GM12891 (cell line): Measurements from ENCODE around the genes SHTN1, VAX1 and RAB11FIP2.

- RRBS: no CpG with 5 or more reads among the region's 31 CpGs
Measured at GRCh38 chr10:116787836-116788441, 45.6 kb upstream of the HSPA12A start.

DNA sequence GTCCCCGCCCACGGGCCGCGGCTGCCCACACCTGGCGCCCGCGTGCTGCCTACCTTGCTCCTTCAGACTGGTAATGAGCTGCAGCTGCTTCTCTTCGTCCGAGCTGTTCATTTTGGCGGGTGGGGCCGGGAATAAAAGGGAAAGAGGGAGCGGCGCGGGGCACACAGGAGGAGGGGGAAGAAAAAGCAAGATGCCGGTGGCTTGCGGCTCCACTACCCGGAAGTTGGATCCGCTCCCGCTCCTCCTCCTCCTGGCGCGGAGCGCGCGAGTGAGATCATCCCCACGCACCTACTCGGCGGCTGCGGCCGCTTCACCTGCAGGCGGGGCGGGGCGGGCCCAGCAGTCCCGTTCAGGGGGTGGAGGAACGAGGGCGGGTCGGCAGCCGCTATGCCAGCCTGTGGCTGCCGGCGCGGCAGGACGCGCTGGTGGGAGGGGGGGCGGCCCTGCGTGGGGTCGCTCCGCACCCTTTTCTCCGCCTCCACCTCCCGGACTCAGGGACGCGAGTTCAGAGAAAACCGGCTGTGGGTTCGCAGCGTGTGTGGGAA, at the start of gene SHTN1:
TSS of gene SHTN1 (minus strand) at position 219 of the 545 bp plus-strand sequence.
- RRBS: 4% methylated on average over 14 of the region's 53 CpGs

- RRBS: no CpG with 5 or more reads among the region's 41 CpGs
Measured at GRCh38 chr10:117138217-117138743, at the start of gene VAX1. VAX1 (minus strand) TSS chr10:117138270.

DNA sequence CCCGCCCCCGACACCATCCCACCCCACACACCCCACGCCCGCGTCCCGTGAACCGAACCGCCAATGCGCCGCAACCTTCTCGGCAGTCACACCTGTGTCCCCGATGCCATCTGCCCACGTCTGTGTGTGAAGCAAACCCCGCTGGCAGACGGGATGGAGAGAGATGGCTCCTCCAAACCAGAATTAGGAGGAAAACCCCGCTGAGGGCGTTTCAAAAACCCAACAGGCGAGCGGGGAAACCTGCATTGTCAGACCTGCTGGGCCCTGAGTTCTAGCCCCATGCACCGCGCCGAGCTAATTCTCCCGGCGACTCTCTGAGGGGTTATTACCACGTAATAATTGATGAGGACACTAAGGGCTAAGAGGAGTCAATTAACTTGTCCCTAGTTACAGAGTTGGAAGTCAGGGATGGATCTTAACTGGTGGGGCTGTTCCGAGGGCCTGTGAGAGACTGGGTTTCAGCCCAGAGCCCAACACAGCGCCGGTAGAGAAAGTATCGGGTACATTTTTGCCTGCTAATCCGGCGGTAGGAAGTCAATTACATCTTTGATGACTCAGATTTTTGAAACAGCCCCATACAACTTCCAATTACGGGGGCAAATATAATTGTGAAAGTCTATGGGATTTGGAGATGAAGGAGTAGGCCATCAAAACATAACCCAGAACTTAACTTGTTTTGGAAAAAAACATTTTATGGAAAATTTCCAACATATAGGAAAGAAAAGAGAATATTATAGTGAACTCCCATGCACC, 28.3 kb upstream of the KCNK18 start:
- RRBS: no CpG with 5 or more reads among the region's 32 CpGs

GRCh38 chr10:117248813-117249158, 7.9 kb downstream of the SLC18A2 start:
- RRBS: no CpG with 5 or more reads among the region's 6 CpGs

GRCh38 chr10:117285175-117285444, 44.2 kb downstream of the SLC18A2 start:
- RRBS: no CpG with 5 or more reads among the region's 3 CpGs

DNA sequence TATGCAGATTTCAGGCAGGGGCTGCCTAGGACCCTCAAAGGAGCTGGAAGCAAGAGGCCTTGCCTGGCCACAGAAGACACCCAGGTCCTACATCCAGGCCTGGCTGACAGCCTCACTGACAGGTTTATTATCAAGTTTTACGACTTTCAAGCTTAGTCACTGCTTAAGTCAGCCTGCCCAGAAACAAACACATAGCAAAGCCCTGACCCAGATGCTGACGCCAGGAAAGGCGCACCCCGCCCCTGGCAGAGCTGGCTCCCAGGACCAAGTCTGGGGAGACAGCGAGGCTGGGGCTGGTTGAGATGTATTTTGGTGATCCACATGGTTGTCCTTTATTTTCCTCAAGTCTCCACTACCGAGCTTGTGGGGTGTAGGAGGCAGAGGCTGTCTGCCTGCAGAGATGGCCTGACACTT, 80.7 kb upstream of the EMX2 start:
- RRBS: no CpG with 5 or more reads among the region's 6 CpGs

DNA sequence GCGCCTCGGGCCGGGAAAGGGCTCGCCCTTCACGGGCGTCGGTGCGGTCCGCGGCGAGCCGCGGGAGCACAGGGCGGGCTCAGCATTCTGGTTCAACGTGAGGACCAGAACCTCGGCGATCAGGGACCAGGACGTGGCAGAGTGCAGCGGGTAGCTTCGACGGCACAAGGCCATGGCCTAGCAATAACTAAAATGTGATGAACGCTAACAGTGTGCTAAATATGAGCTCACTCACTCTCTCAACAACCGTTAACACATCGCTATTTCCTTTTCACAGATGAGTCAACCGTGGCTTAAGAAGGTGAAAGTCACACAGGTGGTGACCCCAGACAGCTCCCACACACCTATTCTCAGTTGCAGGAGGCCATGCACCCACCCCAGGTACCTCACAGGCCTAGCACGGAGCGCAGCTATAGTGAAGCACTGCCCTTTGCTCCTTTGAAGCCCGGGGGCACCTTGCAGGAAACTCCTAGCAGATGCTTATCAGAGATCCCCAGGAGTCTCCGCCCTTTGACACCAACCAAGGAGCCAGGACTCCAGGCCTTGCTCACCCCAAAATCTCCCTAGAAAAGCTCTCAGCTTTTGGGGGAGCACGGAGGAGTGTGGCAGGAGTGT, 4.4 kb upstream of the EMX2 start:
- RRBS: 32% methylated on average over 3 of the region's 30 CpGs

GRCh38 chr10:117546601-117547330, 4.2 kb downstream of the EMX2 start:
- RRBS: 16% methylated on average over 3 of the region's 36 CpGs

- RRBS: 6% methylated on average over 6 of the region's 33 CpGs
Measured at GRCh38 chr10:117551310-117551902, 8.9 kb downstream of the EMX2 start.

GRCh38 chr10:117553177-117554195, 10.9 kb downstream of the EMX2 start:
- RRBS: 16% methylated on average over 14 of the region's 83 CpGs

- RRBS: 1% methylated on average over 16 of the region's 72 CpGs
Measured at GRCh38 chr10:118046534-118047175, at the start of gene RAB11FIP2. RAB11FIP2 (minus strand) TSS chr10:118046941.

DNA sequence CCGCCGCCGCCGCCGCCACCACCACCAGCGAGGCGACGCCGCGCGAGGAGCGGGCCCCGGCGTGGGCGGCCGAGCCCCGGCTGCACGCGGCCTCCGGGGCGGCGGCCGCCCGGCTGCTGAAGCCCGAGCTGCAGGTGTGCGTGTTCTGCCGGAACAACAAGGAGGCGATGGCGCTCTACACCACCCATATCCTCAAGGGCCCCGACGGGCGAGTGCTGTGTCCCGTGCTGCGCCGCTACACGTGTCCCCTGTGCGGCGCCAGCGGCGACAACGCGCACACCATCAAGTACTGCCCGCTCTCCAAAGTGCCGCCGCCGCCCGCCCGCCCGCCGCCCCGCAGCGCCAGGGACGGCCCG, 768 bp downstream of the NANOS1 start:
- RRBS: no CpG with 5 or more reads among the region's 54 CpGs

- RRBS: no CpG with 5 or more reads among the region's 6 CpGs
Measured at GRCh38 chr10:119059591-119060298, 20.9 kb downstream of the EIF3A start.

DNA sequence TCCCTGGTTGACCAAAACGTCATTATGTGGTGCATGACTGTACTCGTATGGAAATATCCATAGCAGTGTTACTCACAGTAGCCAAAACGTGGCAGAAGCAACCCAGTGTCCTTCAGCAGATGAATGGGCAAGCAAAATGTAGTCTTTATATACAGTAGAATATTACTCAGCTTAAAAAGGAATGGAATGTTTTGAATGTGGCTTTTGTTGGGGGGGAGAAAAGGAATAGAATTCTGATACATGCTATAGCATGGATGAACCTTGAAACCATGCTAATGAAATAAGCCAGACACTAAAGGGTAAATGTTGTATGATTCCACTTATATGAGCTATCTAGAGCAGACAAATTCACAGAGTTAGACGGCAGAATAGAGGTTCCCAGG, 30.3 kb downstream of the SFXN4 start:
- RRBS: no CpG with 5 or more reads among the region's 4 CpGs

- RRBS: no CpG with 5 or more reads among the region's 3 CpGs
Measured at GRCh38 chr10:119239136-119239335, 31.7 kb downstream of the GRK5 start.

DNA sequence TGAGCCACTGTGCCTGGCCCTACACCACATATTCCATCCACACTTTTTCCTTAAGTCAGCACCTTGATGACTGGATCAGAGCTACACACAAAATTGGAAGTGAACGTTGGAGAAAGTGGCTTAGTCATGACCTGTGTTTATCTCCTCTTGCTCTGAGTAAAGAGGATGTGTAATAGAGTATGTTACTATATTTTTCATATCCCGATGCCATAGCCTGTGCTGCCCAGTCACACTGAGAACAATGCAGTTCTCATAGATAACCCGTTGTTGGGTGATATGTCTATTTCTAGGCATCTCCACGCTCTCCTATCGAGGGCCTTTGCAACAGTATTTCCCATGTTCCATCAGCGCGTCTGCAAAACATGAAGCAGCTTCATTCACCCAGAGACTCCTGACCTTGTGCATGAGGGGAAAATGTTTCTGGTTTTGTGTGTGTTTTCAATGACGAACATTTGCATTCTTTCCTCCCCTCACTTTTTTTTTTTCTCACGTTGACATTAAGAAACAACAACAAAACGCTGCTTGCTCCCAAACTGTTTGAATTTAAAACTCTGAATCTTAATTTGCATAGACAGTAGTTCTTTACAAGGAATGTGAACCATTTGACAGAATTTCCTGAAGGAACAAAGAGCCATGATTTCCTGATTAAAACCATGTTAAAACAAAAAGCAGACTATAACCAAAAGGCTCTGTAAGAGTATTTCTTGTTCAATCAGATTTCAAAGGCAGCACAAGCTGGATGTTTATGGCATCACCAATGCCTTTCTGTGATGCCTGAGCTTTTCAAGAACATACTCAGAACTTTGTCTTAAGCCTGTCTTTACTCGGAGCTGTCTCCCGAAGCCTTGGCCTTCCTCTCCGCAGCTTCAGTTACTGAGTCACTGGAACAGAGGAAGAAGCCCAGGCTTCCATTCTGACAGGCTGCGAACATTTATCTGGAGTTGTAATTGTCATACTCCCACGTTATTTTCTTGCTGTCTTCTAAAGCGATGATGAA, 43.6 kb downstream of the GRK5 start:
- RRBS: no CpG with 5 or more reads among the region's 16 CpGs

GRCh38 chr10:119253327-119254450, 46.3 kb downstream of the GRK5 start:
- RRBS: no CpG with 5 or more reads among the region's 16 CpGs

GRCh38 chr10:119302468-119303366, 95.3 kb downstream of the GRK5 start:
- RRBS: no CpG with 5 or more reads among the region's 15 CpGs

DNA sequence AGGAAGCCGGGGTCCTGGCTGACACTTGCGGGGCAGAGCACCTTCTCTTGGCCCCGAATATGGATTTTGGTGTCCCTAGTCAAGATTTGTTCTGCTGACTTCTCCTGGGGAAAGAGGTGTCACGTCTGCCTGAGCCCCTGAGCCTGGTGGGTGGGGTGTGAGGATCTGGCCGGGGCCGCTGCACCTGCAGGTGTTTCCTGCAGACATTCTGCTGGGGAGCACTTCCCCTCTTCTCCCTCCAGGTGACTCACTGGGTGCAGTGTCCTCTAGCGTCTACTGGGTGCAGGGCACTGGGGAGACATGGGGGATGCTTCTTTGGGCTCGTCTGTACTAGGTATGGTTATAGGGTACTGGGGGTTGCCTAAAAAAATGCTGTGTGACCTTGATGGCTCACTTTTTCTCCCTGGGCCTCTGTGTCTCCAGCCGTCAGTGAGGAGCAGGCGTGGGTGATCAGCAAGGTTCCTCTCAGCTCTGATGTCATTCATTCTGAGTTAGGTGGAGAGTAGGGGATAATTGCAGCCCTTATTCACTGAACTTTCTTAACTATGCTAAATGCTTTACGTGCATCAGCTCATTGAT, 99.3 kb downstream of the GRK5 start:
- RRBS: no CpG with 5 or more reads among the region's 11 CpGs